Measurements from ENCODE around the genes CCDC160, PLAC1, F9 and SOX3.

- PRO-cap, 2 experiments, result no peak in any of the 2 experiments
Observed at GRCh38 chrX:133677138-133677361, 261.8 kb upstream of the GPC4 start.

DNA sequence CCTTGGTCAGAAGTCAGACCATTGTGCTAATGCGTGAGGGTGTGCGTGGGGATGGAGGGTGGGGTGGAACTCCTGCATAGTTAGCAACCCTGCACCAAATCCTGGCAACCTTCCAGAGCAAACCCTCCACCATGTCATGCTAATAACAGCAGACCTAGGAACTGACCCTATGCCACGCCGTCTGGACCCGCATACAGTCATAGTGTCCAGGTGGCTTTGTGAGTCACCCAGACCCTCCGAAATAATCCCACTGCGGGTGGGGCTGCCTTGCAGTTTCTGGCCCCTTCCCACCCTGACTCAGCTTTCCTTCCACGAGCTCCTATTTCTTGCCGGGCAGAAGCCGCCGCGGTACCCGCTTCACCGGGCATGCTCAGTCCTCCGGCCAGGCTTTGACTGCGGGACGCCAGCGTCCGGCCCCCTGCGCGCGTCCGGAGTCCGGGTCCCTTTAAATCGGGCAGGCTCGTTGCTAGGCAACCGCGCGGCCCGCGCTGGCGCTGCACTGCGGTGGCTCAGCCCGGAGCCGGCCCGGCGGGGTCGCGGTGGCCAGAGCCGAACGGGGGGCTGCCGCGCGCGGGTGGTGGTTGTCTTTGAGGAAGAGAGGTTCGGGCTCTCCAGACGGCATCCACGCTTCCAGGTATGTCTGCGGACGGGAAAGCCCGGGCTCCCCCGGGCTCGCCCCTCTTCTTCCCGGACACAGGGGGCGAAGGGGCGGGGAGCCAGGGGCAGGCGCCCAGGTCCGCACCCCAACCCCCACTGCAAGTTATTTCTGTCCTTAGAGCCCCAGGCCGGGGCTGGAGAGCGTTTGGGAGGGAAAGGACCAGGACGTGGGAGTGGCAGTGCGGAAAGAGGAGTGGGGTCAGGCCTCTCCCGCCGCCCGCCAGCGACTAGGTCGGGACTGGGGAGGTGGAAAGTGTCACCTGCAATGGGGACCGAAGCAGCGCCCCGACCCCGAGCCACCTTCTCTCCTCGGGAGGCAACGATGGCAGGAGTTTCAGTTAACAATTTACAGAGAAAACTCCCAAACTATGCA is at the start of gene CCDC160:
TSS of gene CCDC160 (plus strand) at position 473 of the 1,030 bp plus-strand sequence.
- PRO-cap, 2 experiments, result no peak in any of the 2 experiments

GRCh38 chrX:134658073-134658669 is at the start of gene PLAC1:
Gene PLAC1, minus strand, starts transcription at chrX:134658471.
- PRO-cap, 2 experiments, result no peak in any of the 2 experiments

DNA sequence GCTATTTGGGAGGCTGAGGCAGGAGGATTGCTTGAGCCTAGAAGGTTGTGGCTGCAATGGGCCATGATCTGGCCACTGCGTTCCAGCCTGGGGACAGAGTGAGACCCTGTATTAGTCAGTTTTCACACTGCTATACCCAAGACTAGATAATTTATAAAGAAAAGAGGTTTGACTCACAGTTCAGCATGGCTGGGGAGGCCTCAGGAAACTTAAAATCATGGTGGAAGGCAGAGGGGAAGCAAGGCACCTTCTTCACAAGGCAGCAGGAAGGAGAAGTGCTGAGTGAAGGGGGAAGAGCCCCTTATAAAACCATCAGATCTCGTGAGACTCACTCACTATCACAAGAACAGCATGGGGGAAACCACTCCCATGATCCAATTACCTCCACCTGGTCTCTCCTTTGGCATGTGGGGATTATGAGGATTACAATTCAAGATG is 31.9 kb upstream of the MOSPD1 start:
- PRO-cap, 2 experiments, result no peak in any of the 2 experiments

DNA sequence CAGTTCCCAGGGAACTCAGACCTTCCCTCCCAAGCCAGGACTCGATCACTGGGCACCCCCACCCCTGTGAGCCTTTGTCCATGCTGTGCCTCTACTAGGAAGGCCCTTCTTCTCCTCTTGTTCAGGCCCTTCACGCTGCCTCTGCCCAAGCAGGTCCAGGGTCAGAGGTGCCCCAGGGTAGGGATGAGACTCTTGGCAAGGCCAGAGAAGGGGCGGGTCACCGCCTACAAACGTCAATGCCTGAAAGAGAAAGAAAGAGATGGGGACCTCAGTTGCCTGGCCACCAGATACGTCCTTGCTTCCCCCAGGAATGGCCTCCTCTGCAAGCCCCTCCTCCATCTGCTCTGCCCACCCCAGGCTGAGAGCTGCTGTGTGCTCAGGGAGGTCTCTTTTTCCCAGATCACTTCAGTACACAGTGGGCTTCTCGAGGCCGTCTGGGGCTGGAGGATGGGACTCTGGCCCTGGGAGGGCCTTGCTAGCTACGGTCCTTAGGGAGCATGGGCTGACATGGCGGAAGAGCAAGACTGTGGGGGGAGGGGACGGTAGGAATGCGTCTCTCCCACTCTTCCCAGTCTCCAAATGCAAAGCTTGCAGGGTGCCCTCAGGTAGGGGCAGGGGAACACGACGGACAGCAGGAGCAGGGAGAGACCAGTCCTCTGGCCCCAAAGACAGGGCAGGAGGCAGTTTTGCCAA is 1.5 kb downstream of the SMIM10L2B start:
- PRO-cap, 2 experiments, result no peak in any of the 2 experiments

- PRO-cap, 2 experiments, result no peak in any of the 2 experiments
Observed at GRCh38 chrX:135541992-135542808, 21.7 kb downstream of the INTS6L start.

GRCh38 chrX:135973139-135973347 is 745 bp downstream of the MMGT1 start:
- PRO-cap, 2 experiments, result no peak in any of the 2 experiments

DNA sequence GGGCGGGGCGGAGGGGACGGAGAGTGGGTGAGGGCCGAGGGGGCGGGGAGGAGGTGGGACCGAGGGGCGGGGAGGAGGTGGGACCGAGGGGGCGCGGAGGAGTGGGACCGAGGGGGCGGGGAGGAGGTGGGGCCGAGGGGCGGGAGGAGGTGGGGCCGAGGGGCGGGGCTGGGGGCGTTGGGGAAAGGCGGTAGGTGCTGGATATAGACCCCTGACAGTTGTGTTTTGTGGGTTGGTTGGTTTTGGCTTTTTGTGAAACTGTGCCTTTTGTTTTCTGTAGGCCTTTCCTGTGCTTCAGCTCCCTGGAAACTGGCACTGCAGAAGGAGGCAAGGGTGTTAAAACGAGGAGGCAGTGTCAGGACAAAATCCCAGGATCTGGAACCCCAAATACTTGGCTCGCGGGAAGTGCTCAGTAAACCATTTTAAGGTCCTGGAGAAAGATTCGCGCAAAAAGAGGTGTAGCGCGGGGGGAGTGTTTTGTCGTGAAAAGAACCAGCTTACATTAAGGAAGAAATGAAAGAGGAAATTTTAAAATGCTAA is 639 bp upstream of the MMGT1 start:
- PRO-cap, 2 experiments, result no peak in any of the 2 experiments

DNA sequence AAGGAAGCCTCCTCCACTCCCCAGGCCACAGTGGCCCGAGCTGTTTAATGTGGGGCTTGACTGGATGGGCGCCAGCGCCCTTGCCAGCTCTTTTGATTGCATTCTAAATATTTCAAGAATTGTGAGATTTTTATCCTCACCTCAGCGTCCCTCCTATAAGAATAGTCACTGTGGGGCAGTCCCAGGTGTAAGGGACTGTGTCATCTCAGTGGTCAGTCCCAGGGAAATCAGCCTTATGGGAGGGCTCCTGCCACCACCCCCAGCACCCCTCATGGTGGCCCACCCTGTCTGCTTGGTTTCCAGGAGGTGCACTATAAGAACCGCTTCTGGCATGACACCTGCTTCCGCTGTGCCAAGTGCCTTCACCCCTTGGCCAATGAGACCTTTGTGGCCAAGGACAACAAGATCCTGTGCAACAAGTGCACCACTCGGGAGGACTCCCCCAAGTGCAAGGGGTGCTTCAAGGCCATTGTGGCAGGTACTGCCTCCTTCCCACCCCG is 9.9 kb downstream of the FHL1 start:
- PRO-cap, 2 experiments, result no peak in any of the 2 experiments

DNA sequence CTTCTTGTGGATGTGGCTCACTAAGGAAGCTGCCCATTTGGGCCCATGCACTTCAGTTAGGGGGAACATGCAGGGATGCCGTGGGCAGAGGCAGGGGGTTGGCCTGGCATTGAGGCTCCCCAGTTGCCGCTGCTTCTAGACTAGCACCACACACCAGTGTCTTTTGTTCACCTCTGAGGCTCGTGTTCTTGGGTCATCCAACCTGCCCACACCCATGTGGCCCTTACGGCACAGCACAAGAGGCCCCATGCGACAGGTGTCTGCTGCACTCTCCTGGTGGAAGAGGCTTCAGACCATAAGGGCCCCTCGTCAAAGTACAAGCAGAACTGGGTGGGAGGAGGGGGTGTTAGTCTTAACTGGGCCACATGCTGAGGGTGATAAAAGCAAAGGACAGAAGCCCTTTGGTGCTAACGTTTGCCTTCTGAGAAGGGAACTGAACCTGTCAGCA is 15.0 kb downstream of the FHL1 start:
- PRO-cap, 2 experiments, result no peak in any of the 2 experiments

DNA sequence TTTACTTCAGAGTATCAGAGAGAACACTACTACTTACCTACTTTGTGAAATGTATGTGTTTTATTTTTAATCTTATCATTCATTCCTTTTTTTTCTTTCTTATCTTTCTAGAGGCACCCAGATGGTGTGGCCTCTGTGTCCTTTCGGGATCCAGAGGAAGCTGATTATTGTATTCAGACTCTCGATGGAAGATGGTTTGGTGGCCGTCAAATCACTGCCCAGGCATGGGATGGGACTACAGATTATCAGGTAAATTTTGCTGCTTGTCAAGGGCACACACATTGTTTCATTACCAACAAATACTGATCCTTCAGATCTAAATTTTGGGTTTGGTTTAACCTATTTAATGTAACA is 12.6 kb downstream of the HTATSF1 start:
- PRO-cap, 2 experiments, result no peak in any of the 2 experiments

GRCh38 chrX:137031919-137032190 is 1.9 kb downstream of the GPR101 start:
- PRO-cap, 2 experiments, result no peak in any of the 2 experiments

DNA sequence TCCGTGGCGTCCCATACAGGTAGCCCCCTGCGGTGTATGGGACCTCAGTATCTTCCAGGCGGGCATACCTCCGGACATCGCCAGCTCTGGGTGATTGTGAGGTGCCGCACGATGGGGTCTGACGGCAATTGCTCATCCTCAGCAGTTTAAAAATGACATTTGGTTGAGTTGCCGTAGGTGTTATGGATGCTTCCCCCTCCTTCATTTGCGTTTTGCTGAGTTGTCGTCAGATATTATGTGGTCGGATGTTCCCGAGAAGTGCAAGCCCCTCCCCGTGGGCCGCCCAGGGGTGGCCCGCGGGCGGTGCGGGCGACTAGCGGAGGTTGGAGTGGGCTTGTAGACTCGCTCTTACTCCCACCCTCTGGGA is 18.3 kb upstream of the GPR101 start:
- PRO-cap, 2 experiments, result peak in 1 of 2 experiments; most common minus-strand start position 207 of the sequence (in 1)

GRCh38 chrX:139530633-139531136 is at the start of gene F9:
Gene F9, plus strand, starts transcription at chrX:139530739.
- PRO-cap, 2 experiments, result no peak in any of the 2 experiments

- PRO-cap, 2 experiments, result no peak in any of the 2 experiments
Observed at GRCh38 chrX:139533276-139533812, 2.8 kb downstream of the F9 start.

GRCh38 chrX:139908045-139908530 is 24.8 kb downstream of the ATP11C start:
- PRO-cap, 2 experiments, result no peak in any of the 2 experiments

- PRO-cap, 2 experiments, result no peak in any of the 2 experiments
Observed at GRCh38 chrX:139931678-139931874, 1.3 kb downstream of the ATP11C start.

GRCh38 chrX:140275102-140275651 is 183.7 kb downstream of the ENSG00000230707 start:
- PRO-cap, 2 experiments, result no peak in any of the 2 experiments

DNA sequence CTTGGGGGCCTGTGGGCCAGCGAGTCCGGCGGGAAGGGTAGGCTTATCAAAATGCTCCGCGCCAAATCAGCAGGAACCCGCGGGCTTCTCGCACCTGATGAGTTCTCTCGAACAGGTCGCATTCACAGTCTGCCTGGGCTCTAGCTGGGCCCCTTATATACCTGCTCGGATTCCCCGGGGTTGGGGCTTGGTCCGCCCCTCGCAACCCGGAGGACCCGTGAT is at the start of gene SOX3:
TSS of gene SOX3 (minus strand) at position 131 of the 222 bp plus-strand sequence.
- PRO-cap, 2 experiments, result no peak in any of the 2 experiments

- PRO-cap, 2 experiments, result no peak in any of the 2 experiments
Observed at GRCh38 chrX:140507931-140508329, 3.1 kb upstream of the SOX3 start.